Pulmonary lymph node (tissue), 1 donor: ENCODE measurements around a stretch of chr14.

GRCh38 chr14:60253902-60254678 is 5.1 kb downstream of the PPM1A start:
- PRO-cap = no peak

DNA sequence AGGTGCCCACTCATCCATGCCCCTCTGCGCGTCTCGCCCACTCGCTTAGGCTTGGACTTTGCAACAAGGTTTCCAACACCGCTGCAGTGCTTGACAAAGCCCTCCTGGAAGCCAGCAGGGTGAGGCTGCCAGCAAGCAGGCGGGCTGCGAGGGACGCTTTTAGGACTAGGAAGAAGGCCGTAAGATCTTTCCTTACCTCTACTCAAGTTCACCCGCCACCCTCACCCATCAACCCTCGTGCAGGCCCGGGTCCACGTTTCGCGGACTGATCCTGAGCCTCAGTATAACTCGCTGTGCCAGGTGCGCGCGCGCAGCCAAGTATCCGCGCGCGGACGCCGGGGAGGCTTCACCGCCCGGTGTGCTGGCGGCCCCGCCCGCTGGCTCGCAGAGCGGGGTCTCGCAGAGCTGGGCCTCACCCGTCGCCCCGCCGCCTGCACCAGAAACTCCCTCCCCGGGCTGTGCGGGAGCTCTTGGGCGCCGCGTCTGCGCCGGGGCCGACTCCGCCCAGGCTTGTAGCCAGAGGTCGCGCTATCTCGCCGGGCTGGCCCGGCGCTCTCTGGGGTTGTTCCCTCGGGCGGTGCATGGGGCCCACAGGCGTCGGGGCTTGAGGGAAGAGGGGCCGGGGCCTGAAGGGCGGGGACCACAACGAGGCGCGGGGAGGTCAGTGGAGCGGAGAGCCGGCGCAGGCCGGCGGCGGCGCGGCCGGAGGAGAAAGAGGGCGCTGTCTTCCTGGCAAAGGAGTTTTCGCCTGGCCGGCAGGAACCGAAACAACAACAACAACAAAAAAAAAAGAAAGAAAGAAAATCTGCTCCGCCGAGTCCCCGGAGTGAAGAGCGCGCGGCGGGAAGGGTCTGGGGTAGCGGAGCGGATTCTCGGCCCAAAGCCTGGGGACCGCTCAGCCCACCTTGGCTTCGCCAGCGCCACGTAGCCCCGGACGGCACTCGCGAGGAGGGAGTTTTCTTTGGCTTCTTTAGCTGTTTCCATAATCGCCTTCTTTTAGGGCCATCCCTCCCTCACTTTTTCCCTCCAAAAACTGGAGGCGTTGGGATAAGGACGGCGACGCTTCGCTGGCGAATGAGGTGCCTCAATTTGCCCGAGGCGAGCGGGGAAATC is 7.7 kb upstream of the SIX1 start:
- PRO-cap = unidirectional peak, plus-strand start at position 816 of the sequence

- PRO-cap = no peak
Measured at GRCh38 chr14:60722617-60722871, 1.6 kb downstream of the SIX4 start.

GRCh38 chr14:60982031-60982426 is 984 bp downstream of the SLC38A6 start:
- PRO-cap = no peak

DNA sequence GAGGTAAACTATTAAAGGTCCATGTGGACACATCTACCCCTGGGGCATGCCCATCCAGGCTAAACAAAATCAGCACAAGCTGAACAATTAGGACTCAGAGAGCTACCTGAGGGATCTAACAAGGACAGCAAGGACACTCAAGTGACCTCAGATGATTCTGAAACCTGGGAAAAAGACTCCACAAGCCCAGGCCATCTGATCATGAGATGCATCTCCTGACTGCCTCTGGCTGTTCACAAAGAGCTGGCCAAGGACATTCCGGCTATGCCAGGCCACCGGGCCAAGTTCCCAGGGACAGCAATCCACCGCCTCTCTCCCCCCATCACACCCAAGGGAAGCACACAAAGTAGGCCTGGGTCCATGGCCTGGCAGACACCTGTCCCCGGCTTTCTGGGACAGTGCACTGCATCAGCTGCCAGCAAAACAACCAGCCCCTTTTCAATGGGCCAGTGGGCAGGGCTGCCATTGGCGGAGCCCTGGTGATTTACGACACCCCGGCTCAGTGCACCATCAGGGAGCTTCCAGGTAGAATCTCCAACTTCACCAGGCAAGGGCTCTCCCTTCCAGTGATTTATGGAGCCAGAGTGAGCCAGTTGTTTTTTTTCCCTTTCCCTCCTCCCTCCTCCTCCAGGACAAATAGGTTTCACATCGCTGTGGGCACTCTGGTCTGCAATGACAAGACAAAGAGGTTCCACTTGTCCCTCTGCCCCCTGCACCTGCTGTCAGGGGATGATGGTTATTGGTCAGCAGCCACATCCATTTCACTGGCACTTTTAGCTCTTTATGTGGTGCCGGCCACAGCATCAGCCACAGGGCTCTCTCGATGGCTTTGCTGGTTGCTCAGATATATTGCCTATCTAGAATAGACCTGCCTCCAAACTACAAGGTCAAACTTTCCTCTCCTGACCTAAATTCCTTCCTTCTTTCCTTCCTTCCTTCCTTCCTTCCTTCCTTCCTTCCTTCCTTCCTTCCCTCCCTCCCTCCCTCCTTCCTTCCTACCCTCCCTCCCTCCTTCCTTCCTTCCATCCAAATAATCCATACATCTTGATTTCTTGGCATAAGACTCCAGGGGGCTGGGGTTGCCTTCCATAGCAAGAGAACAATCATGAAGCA is 149.7 kb downstream of the SLC38A6 start:
- PRO-cap = no peak

DNA sequence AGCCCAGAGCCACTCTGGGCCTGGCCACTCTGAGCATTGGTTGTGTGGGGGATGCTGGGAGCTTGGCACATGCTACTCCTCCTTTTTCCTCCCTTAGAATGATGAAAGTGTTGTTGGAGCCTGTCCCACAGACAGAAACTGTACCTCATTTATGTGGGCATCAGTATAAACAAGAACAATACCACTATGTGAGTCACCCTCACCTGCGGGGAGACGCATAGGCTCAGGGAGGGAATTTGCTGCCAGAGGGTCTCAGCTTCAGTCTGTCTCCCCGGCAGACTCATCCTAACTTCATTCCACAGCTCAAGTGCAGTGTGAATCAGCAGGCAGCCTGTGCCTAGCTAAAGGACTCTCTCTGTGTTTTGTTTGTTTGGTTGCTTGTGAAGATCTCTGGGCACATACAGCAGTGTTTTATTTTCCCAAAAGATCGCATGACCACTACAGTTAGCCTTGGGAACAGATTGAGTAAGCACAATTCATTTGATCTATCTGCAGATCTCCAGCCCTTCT is 98.9 kb downstream of the PRKCH start:
- PRO-cap = no peak

DNA sequence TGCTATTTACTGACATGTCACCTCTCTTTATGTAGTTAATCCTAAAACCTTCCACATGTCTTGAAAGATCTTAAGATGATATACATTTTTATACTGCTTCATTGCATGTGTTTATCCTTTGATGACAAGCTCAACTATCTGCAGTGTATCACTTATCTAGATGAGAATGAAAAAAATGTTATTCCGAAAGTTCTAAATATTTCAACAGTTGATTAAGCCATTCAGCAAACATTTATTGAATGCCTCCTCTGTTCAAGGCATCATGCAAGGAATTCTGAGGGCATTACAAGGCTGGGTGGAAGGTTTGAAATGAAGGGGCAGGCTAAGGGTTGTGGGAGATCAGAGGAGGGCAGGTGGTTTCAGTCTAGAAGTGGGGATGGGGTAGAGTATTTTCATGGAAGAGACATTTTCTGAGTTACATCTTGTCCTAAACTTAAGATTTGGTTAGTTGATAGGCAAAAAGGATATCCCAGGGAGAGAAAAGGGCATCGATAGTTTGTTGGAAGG is 126.9 kb downstream of the PRKCH start:
- PRO-cap = no peak

- PRO-cap = no peak
Measured at GRCh38 chr14:61451464-61451899, 130.1 kb downstream of the PRKCH start.

GRCh38 chr14:61585598-61586722 is 109.4 kb upstream of the HIF1A start:
- PRO-cap = no peak

DNA sequence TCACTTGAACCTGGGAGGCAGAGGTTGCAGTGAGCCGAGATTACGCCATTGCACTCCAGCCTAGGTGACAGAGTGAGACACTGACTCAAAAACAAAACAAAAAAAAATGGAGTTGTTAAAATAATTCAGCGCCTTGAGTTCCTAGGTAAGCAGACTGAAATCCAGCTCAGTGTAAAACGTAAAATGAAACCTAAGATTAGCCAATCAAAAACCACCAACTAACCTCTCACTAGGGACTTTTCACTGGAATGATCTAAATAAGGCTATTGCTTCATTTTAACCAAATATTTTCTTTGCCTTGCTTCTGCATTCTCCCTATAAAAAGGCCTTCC is 91.6 kb upstream of the HIF1A start:
- PRO-cap = unidirectional peak, minus-strand start at position 156 of the sequence

- PRO-cap = no peak
Measured at GRCh38 chr14:61642299-61642649, 53.0 kb upstream of the HIF1A start.

DNA sequence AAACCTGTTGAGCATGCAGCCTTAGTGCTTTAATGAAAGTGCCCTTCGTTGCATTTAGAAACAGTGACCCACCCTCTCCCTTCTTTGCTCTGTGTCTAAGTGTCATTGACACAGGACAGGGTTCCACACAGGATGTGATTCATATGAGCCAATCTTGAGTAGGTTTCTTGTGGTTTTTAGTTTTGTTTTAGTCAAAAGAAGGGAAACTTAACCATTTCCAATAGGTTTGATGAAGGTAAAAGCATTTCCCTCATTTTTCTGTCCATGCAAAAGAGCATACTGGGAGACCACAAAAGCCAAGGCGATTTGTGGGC is 32.7 kb upstream of the HIF1A start:
- PRO-cap = bidirectional peak, plus-strand start at position 105 of the sequence, minus-strand start outside the sequence

GRCh38 chr14:61663646-61664083 is 31.6 kb upstream of the HIF1A start:
- PRO-cap = unidirectional peak, minus-strand start at chr14:61663760

DNA sequence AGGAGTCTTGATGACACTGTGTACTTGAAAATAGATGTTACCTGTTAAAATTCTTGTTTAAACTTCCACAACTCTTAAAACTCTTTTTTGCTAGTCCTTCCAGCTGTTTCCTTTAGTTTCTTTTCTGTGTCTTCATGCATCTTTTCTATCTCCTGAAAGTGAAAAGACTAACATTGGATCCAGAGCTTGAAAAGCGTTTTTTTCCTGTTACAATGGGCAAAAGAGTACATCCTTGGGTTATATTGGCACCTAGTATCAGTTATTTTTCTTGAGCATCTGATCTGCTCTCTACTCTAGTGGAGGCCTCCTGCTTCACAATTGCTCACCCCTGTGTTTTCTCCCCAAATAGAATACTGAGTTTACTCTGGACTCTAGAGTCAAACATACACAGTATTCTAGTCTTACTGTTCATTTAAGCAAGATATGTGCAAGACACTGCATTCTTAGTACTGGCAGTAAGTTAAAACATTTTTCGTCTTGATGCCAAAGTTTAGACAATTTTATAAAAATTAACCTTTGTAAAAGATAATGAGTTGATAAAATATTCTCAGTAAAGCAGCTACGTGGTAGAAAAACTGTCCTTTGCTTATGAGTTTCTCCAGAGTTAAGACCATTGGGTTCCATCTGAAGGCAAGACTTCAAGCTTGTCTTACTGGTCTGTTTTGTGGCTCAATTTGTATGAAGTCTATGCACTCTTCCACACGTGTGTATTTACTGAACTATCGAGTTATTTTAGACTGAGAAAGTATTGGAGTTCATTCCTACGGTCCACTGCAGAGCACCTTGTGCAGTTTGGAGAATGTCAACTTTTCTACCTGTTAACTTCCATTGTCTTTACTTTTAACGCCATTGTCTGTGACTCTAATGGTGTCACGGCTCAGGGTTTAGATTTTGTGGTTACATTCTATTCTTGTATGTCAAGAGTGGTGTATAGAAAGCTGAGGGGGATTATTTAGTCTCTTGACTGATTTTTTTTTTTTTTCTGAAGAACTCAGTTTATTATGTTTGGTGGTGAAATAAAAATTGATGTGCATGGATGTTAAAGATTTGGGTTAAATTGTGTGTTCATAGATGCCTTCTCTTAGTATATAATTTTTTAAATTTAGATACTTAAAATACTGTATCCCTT is 3.5 kb downstream of the HIF1A start:
- PRO-cap = unidirectional peak, minus-strand start at position 320 of the sequence

GRCh38 chr14:61738007-61738658 is 24.1 kb upstream of the SNAPC1 start:
- PRO-cap = no peak

- PRO-cap = no peak
Measured at GRCh38 chr14:63177783-63178363, 26.4 kb upstream of the RHOJ start.

DNA sequence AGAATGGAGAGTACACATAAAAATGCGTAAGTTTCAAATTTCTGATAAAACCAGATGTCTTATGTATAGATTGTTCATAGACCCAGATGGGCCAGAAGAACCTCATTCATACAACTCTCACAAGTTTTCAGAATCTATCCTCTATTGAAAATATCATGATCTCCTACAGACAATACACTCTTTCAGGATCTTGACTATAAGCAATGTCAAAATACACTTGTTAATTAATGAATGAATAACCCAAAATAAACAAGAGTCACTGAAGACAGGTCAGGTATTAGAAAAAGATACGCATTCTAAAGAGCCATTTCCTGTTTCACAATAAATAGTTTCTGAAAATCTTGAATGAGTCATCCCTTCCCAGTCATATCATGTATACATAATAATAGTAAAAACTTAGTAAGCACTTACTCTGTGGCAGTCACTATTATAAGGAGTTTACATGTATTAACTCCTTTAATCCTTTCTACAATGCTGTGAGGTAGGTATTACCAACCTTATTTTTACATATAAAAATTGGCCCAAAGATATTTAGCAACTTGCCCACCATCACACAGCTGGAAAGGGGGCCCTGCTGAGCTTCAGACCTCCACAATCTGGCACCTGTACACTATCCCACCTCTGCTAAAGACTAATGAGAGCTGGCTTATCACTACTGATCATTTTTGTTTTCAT is 71.9 kb downstream of the PPP2R5E start:
- PRO-cap = no peak

- PRO-cap = no peak
Measured at GRCh38 chr14:63531230-63531702, 11.9 kb downstream of the PPP2R5E start.

DNA sequence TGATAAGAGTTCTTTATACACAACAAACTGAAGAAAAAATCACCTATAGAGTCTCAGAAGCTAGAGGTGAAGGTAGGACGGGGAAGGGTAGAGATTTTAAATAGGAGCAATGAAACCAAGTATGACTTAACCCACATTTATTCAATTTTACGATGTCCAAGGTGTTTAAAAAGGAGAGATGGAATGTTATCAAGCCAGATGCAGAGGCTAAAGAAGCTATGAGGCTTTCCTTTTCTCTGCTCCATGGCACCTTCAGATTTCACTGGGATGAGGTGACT is 25.9 kb downstream of the SGPP1 start:
- PRO-cap = no peak

DNA sequence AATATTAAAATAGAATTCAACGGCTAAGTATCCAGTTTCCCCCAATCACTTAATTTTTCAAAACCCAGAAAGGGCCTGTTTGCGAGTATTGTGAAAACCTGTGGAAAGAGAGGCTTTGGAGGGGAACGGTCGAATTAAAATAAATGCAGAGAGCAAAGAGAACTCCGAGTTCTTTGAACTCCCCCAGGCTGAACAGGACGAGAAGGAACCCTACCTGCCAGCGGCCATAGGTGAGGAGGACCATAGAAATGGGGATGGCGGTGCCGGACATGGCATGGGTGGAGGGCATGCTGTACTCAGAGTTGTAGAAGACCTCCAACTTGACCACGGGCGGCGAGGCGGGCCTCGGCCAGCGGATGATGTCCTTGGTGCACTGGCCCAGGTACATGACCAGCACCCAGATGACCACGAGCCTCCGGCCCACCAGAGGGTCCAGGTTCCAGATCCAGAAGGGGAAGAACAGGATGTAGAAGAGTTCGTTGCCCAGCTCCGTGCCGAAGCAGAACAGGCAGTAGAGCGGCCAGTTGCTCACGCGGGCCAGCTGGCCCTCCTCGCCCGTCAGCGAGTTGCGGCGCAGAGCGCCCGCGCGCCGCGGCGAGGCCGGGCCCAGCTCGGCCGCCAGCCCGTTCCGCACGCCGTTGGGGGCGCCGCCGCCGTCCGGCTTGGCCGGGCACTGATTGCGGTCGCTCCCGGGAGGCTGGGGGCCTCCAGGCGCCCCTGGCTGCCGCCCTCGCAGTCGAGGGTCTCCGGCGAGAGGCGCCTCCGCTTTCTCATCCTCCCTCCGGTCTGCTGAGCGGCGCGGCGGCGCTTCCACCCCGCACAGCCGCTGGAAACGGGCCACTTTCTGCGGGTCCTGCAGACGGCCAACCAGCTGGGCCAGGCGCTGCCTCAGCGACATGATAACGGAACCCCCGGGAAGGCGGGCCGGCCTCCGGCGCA is 549 bp downstream of the SGPP1 start:
- PRO-cap = unidirectional peak, minus-strand start at position 562 of the sequence